Right atrium auricular region (tissue), 2 donors: ENCODE measurements around a stretch of chr5.

- PRO-cap, result no peak
- RAMPAGE, long total RNA, 2 experiments, result no peak in any of the 2 experiments
Observed at GRCh38 chr5:172052838-172053249, 46.4 kb upstream of the FBXW11 start.

DNA sequence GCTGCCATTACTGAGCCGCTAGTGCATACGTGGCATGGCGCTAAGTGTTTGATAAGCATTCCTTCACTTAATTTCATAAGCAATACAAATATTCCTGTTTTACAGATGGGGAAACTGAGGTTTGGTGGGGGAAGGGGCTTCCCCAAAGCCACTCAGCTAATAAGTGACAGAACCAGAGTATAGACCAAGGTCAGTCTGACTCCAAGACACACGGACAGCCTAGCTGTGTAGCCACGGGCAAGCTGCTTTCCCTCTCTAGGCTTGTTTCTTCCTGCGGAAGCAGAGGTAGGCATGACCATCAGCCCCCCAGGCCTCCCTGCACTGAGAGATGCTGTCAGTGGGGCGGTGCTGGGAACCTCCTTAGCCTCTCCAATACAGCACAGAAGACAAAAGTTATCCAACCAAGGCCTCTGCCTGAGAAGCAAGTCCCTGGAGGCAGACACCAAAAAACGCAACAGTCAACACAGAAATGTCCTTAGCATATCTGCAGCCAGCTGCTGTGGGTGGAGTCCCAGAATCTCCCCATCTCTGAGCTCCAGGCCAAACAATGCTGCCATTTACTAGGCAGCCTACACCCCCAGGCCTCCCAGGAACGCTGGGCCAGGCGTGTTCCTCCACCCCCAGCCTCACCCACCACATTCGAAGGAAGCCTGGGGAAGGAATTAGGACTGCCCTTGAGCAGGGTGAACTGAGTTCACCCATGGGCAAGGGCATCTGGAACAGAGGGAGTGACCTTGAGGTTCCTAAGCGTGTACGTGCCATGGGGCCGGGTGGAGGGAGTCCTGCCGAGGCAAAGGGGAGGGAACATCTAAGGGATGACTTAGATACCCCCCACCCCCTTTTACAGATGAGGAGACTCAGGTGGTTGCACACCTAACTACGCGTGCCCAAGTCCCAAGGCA, 43.8 kb downstream of the STK10 start:
- PRO-cap, result unidirectional peak, minus-strand start at position 323 of the sequence; unidirectional peak, plus-strand start at position 638 of the sequence
- RAMPAGE, long total RNA, 2 experiments, result no peak in any of the 2 experiments

DNA sequence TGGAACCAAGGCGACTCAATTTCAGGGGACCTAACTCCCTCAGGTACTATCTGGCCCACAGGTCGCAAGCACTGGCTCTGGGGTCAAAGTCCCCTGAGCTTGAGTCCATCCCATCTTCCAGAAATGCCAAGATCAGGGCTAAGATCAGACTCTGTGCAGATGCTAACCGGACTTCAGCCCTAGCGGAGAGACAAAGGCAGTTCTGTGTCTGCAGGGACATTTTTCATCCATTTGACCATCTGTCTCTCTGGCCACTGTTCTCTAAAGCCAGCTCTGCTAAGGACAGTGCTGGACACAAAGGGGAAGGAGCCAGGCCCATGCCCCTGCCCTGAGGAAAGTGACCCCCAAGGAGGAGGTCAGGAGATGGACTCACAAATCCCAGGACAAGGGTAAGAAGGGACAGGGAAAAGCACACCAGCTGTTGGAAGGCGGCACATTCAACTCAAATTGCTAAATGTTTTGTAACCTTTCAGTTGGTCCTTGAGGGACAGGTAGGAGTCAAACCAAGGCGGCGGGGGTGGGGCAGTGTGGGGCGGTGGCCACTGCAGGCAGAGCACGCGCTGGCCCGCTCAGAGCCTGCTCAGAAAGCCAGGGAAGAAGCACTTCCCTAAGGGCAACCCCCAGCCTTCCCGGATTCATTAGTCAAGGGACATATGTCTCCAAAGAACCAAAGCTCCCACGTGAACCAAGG, 42.9 kb downstream of the STK10 start:
- PRO-cap, result no peak
- RAMPAGE, long total RNA, 2 experiments, result no peak in any of the 2 experiments

DNA sequence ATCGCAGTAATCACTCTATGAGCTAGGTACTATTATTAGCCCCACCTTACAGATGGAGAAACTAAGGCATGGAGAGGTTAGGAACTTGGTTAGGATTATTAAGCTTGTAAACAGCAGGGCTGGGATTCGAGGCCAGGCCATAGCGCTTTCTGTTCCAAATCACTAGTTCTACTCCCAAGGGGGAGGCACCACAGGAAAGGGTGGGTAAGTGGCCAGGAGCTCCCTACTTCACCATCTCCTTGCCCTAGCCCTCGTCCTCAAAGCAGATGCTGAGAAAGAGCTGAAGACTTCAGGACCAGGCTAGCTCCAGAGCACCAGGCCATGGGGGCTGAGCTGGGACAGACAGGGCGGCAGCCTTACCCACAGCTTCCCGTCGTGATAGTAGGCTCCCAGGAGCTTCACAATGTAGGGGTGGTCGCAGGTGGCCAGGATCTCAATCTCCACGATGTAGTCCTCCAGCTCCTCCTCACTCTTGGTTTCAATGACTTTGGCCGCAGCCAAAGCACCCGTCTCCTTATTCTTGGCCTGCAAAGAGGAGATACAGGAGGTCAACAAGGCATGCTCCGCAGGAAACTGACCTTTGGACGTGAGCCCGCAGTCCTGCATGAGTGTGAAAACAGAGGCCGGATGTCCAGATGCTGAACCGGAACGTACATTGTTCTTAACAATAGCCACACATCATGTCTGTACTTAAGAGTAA, 31.6 kb downstream of the STK10 start:
- PRO-cap, result no peak
- RAMPAGE, long total RNA, 2 experiments, result no peak in any of the 2 experiments

GRCh38 chr5:172162647-172163237, 25.3 kb downstream of the STK10 start:
- PRO-cap, result no peak
- RAMPAGE, long total RNA, 2 experiments, result no peak in any of the 2 experiments

- PRO-cap, result no peak
- RAMPAGE, long total RNA, 2 experiments, result no peak in any of the 2 experiments
Observed at GRCh38 chr5:172168160-172169345, 19.5 kb downstream of the STK10 start.

- PRO-cap, result no peak
- RAMPAGE, long total RNA, 2 experiments, result no peak in any of the 2 experiments
Observed at GRCh38 chr5:172173639-172174237, 14.3 kb downstream of the STK10 start.

- PRO-cap, result no peak
- RAMPAGE, long total RNA, 2 experiments, result no peak in any of the 2 experiments
Observed at GRCh38 chr5:172177000-172177646, 10.9 kb downstream of the STK10 start.

GRCh38 chr5:172333806-172334717, 50.5 kb upstream of the UBTD2 start:
- PRO-cap, result no peak
- RAMPAGE, long total RNA, 2 experiments, result no peak in any of the 2 experiments

DNA sequence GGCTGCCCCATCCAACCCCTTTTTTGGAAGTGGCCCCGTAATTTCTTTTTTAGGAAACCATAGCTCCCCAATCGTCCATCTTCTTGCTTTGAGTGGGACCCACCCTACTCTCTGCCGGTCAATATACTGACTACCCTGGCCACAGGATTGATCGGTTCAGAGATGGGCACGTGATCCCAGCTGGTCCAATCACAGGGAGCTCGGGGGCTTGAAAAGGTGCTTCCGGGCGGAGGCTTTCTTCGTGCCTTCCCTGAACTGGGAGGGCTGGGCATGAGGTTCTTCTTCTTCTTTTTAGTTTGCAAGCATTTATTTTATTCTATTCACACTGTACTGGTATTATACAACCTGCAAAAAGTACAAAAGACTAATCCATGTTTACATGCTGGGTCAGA, 78.8 kb upstream of the SH3PXD2B start:
- PRO-cap, result no peak
- RAMPAGE, long total RNA, 2 experiments, result no peak in any of the 2 experiments

- PRO-cap, result no peak
- RAMPAGE, long total RNA, 2 experiments, result no peak in any of the 2 experiments
Observed at GRCh38 chr5:172683793-172684424, 42.8 kb downstream of the NEURL1B start.

- PRO-cap, result no peak
- RAMPAGE, long total RNA, 2 experiments, result no peak in any of the 2 experiments
Observed at GRCh38 chr5:172687784-172688594, 46.9 kb downstream of the NEURL1B start.

DNA sequence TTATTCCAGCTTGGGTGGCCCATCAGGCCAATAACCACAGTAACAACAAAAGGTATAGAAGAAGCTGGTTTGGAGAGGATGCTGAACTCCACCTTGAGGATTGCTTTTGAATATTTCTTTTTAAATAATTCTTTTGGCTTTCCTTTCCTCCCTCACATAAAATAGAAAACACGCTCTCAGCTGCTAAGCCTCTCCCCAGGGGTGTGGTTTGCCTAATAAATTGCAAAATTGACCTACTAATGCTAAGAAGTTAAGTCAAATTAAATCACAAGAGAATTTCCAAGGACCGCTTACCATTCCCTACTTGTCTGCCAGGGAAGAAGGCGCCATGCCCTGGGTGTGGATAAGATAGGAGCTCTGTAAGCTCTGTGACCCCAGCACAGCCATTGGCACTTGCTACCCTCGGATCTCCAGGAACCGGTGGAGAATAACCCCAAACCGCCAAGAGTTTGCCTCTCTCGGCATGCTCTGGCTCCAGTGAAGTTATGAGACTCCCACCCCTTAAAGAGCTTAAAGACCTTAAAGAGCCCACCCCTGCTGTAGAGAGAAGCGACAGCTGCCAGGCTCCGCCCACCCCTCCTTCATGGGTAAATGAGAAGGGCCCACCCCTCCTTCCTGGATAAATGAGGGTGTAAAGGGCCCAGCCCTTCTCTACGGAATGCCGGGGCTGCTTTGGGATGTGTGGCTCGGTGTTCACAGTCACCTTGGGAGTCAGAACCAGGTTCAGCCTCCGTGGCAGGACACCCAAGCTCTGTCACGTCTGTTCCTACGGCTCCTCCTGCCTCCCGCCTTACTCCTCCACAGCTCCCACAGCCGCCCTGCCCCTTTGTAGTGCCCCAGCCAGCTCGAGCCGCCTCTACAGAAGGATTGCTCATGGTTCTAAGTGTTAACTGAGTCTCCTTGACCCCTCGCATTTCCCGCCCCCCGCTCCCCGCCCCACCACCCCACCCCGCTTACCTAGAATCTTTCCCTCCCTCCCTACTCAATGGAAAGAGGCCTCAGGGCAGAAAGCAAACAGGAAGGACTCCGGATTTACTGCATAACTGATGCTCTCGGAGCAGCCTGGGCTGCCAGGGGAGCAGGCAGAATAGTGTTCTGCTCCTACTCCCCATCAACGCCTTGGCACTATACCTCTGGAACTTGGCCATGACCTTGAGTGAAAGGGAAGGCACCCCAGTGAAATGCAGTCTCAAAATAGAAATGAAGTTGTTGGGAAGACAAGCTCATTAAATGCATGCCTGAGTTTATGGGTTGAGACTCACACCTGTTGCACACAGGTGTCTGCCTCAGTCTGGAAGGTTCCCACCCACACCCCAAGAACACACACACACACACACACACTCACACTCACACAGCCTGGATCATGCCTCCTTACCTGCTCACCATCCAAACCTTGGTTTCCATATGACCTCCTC, 59.3 kb downstream of the NEURL1B start:
- PRO-cap, result unidirectional peak, plus-strand start at position 263 of the sequence
- RAMPAGE, long total RNA, 2 experiments, result no peak in any of the 2 experiments

- PRO-cap, result bidirectional peak, plus-strand start at chr5:172747039, minus-strand start at chr5:172746862
- RAMPAGE, long total RNA, 2 experiments, result no peak in any of the 2 experiments
Observed at GRCh38 chr5:172746538-172747270, 24.3 kb downstream of the DUSP1 start.

- PRO-cap, result bidirectional peak, plus-strand start at chr5:172750114, minus-strand start at chr5:172749879; bidirectional peak, plus-strand start at chr5:172750368, minus-strand start at chr5:172750363
- RAMPAGE, long total RNA, 2 experiments, result no peak in any of the 2 experiments
Observed at GRCh38 chr5:172749658-172750493, 21.1 kb downstream of the DUSP1 start.

DNA sequence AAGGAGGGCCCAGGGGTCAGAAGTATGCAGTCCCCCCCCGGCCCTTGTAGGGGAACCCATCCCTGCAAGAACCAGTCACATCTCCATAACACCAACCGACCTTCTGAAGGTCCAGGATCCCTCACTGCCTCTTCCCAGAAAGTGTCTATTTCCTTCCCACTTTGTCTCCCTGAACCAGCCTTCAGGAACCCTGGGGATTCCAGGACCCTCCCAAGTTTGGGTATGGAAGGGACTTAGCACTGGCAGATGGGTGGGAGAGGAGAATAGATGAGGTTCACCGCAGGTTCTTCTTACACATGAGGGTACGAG, 7.4 kb downstream of the DUSP1 start:
- PRO-cap, result no peak
- RAMPAGE, long total RNA, 2 experiments, result no peak in any of the 2 experiments

DNA sequence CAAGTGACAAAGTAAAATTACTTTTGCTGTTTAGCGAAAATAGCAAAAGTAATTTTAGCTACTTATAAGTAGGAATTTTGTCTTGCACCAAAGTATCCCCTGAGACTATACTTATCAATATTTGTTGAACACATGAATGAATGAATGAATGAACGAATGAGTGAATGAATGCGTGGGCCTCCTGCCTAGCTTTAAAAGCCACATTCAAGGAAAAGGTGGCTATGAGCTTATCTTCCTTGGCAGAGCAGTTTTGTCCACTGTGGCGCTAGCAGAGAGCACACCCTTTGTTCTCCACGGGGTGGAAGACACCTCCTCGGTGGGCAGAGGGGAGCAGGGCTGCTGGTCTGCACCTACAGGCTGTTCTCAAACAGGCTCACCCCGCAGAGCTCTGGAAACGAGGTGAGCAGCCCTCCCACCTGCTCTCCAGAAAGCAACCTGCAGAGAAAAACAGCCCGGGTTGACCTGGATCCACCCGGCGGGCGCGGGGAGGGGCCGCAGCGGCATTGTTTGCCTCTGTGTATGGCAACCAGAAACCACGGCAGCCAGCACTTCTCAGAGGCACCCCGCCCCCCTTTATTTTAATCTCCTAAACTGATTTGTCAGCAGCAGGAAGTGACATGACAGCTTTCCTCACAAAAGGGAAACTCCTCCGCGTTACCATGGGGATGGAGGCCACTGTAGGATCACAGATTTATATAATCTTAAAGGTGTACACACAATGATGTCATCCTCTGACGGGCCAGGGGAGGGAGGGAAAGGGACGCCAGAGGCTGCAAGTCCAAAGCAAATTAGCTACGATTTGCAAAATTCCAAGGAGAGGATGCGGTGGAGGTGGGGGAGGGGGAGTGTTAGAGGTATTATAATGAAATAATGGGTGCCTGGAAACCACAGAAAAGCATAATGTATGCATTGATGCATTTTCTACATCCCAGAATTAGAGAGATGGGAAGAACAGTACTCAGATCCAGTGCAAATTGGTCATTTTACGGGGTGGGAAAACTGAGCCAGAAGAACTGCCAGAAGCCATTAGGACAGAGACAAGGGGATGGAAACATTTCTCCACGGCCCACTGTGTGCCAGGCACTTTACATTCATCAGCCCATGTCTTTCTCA, 5.8 kb downstream of the DUSP1 start:
- PRO-cap, result bidirectional peak, plus-strand start at position 795 of the sequence, minus-strand start at position 437 of the sequence
- RAMPAGE, long total RNA, 2 experiments, result no peak in any of the 2 experiments

DNA sequence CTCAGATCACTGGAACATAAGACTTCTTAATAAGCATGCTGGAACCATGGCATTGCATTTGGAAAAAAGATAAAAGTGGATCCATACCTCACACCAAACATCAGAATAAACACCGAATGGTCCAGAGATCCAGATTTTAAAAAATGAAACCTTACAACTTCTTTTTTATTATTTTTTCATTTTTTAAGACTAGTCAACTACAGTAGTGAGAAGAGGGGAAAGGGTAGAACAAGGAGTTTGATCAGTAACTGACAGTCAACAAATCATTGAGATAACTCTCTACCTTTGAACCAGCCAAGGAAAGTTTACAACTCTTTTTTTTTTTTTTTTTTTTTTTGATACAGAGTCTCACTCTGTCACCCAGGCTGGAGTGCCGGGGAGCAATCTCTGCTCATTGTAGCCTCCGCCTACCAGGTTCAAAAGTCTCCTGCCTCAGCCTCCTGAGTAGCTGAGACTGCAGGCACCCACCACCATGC, 8.8 kb upstream of the DUSP1 start:
- PRO-cap, result no peak
- RAMPAGE, long total RNA, 2 experiments, result no peak in any of the 2 experiments

- PRO-cap, result no peak
- RAMPAGE, long total RNA, 2 experiments, result no peak in any of the 2 experiments
Observed at GRCh38 chr5:172846192-172846971, 12.3 kb downstream of the ERGIC1 start.

- PRO-cap, result unidirectional peak, minus-strand start at chr5:172854598
- RAMPAGE, long total RNA, 2 experiments, result no peak in any of the 2 experiments
Observed at GRCh38 chr5:172854251-172854885, 20.3 kb downstream of the ERGIC1 start.